Endodermal cell (in vitro differentiated cells): ENCODE measurements around the gene AGPAT2.

- PRO-cap, result no peak
Observed at GRCh38 chr9:136552053-136552935, 6.4 kb upstream of the NOTCH1 start.

GRCh38 chr9:136565234-136565947 is 19.5 kb upstream of the NOTCH1 start:
- PRO-cap, result no peak

DNA sequence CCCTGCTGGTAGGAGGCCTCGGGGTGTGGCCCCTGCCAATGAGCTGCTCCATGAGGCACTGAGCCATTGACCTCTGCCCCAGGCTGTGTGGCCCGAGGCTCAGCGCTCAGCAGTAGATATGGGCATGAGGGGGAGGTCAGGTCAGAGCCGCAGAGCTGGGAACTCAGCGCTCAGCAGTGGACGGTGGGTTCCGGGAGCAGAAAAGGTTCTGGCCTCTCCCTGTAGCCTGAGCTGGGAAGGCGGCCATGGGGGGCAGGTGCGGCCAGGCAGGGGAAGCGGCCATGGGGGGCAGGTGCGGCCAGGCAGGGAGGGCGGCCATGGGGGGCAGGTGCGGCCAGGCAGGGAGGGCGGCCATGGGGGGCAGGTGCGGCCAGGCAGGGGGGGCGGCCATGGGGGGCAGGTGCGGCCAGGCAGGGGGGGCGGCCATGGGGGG is 52.1 kb upstream of the EGFL7 start:
- PRO-cap, result no peak

- PRO-cap, result no peak
Observed at GRCh38 chr9:136623660-136624671, 38.8 kb upstream of the EGFL7 start.

- PRO-cap, result no peak
Observed at GRCh38 chr9:136655458-136656527, 6.9 kb upstream of the EGFL7 start.

DNA sequence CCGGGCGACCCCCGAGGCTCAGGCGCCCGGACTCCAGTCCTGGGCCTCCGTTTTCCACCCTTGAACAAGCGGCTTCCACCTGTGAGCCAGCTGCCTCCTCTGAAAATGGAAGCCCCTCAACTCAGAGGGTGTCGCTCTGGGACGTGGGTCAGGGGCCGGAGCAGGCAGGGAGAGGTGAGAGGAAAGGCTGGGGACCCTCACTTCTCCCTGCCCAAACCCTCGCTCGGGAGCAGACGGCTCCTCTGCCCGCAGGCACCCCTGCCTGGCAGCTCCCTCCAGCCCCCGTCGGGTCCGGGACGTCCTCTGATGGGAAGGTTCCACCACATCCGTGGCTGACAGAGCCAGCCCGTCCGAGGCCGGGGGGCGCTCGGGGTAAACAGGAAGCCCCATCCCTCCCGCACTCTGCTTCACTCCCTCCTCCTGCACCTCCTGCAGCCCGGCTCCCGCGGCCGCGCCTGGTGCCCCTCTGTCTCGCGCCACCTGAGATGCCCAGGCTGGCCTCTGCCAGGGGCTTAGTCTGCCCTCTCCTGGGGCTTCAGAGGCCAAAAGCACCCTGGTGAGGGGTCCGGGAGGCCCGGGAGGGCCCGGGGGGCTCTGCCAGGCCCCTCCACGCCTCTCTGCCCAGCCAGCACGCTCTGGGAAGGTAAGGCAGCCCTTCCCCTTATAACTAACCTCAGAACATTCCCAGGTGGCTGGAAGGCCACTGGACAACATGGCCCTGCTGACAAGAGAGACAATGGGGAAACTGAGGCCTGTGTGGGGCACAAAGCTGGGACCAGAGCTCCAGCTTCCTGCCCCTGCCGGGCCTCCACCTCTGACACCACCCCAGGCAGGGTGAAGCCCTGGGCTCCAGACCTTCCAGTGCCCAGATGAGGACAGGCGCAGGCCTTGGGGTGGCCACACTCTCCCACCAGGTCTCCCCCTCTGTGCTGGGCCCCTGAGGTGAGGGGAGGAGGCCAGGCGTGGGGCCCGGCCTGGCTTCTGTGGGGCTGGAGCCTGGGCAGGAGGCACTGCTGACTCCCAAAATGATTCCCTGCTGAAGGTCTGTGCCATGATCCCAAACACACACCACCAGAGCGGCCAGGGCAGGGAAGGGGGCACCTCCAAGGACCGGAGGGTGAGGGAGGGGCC is 3.4 kb upstream of the EGFL7 start:
- PRO-cap, result no peak

GRCh38 chr9:136661194-136662224 is 1.2 kb upstream of the EGFL7 start:
- PRO-cap, result no peak

DNA sequence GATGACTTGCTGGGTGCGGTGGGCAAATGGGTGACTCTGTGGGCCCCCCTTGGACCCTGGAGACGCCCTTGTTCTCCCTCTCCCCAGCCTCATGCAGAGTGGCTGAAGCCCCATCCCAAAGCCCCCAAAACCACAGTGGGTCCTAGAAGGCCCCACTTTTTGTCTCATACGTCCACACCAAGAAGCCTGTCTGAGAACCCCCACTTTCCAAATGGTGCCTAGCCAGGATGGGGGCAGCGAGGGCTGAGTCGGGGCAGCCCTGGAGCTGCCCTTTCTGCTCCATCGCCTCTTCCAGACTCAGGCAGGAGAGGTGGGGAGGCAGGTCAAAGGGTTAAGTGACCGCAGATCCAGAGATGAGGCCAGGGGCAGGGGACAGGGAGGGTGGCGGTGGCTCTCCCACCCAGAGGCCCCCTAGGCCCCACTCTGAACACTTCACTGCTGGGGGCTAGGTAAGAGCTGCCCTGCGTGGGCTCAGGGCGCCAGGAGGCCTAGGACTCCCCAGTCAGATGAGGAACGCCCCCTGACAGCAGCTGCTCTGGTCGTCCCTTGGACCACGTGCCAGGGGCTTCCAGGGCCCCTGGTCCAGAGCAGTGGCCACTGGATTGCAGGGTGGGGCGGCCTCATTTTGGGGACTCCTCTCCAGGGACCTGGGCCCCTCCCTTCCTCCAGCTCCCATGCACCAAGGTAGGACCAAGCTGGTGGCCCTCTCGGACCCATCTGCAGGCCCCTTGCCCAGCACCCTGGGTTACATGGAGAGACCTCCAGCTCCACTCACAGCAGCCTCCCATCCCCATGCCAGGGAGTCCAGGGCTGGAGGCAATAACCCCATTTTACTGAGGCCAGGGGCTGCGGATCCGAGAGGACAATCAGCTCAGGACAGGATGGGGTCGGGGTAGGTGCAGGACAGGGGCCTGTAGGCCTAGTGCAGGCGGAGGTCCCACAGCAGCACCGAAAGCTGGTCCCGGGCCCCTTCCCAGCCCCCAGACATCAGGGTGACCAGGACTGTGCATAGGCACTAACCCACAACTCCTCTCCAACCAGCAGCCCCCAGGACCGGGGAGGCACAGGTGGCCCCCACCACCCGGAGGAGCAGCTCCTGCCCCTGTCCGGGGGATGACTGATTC is 1.3 kb downstream of the EGFL7 start:
- PRO-cap, result no peak

DNA sequence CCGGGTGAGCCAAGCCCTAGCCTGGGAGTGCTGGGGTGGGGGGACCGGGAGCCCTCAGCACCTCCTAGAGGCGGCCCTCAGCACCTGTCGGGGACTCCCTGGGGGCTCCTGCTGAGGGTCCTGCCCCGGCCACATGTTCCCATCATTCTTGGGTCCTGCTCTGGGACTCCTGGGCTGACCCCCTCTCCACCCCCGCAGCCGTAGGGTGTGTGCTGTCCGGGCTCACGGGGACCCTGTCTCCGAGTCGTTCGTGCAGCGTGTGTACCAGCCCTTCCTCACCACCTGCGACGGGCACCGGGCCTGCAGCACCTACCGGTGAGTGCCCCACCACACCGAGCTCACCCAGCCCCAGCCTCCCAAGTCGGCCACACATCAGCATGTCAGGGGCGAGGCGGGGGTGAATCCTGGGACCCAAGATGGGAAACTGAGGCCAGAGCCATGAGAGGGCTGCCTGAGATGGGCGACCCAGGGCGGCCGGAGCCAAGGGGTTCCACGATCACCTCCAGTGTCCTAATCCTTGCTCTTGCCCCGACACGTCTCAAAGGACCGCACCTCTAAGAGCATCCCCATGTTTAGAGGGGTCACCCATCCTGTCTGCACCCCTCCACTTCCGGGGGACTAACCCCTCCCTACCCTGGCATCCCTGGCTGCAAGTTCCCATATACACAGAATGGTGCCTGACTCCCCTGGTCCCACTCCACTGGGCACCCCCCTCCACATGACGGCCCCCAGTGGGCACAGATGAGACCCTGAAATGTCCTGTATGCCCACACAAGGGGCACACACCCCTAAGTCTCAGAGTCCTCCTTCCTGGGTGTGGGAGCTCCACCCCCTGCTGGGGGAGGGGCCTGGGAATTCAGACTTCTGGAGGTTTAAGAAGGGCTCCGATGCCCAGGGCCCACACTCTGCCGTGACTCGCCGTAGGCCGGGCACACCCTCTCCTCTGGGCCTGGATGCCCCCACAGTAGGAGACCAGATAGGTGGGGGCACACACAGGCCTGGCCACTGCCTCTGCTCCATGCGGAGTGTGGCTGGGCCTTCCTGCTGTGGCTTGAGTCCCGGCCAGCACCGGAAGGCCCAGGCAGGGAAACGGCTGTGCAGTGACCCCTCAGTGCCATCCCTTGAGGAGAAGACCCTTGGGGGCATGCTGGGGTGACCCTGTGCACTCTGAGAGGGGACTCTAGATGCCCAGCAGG is 6.0 kb downstream of the EGFL7 start:
- PRO-cap, result no peak

- PRO-cap, result no peak
Observed at GRCh38 chr9:136679132-136680058, 7.9 kb downstream of the AGPAT2 start.

DNA sequence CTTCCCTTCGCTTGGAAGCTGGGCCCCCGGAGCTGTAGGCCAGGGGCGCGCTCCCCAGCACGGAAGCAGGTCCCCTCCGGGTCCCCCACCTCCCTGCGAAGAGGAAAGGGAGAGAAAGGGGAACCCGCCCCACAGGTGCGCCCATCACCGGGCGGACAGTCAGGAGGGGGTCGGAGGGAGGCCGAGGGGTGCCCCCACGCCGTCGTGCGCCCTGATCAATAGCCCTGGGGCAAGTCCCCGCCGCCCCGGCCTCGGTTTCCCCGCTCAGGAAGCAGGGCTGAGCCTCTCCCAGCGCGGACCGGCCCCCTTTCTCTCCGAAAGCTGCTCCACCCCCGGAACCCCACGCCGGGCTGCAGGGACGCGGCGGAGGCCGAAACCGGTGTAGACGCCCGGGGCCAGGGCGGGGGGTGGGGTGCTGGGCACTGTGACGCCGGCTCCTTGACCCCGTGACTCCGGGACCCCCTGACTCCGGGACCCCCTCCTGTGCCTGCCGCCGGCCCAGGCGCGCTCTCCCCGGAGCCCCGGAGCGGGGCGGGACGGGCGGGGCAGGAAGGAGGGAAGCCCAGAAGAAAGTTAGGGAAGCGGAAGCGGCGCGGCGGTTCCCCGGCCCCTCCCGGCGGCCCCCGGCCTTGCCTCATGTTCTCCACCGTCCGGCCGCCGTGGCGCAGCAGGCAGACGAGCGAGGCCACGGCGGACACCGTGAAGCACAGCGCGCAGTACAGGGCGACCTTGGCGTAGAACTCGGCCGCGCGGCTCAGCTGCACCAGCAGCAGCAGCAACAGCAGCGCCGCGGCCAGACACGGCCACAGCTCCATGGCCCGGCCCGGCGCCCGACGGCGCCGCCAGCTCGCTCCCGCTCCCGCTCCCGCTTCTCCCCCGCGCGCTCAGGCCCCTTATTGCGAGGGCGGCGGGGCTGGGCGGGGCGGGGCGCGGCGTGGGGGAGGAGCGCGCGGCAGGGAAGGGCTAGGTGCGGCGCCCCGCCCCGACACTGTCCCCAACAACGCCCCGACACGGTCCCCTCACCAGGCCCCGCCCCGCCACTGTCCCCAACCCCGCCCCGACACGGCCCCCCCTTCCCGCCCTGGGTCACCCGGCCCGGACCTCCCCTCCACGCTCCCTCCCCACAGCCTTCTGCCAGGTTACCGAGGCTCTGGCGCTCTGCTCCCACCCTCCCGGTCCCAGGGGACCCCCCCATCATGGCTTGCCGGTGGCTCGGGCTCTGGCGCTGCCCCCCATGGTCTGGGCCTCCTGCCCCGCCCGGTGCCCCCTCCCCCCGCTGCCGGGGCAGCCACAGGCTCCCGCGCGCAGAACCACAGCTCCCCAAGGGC is at the start of gene AGPAT2:
Gene AGPAT2 (minus strand): TSS at position 915 of the 1,328 bp plus-strand sequence.
- PRO-cap, result bidirectional peak, plus-strand start at position 1,049 of the sequence, minus-strand start at position 867 of the sequence

GRCh38 chr9:136690688-136691170 is 3.5 kb upstream of the AGPAT2 start:
- PRO-cap, result no peak

- PRO-cap, result no peak
Observed at GRCh38 chr9:136695427-136695771, 8.1 kb upstream of the AGPAT2 start.

- PRO-cap, result no peak
Observed at GRCh38 chr9:136719925-136720515, 7.6 kb downstream of the DIPK1B start.

- PRO-cap, result bidirectional peak, plus-strand start at chr9:136728282, minus-strand start at chr9:136728184
Observed at GRCh38 chr9:136728086-136728456, 14.7 kb downstream of the LCN10 start.

GRCh38 chr9:136760640-136761408 is 2.8 kb upstream of the LCN8 start:
- PRO-cap, result no peak

- PRO-cap, result no peak
Observed at GRCh38 chr9:136773471-136774062, 9.2 kb upstream of the LCN15 start.

GRCh38 chr9:136802966-136803649 is 4.6 kb upstream of the RABL6 start:
- PRO-cap, result no peak

DNA sequence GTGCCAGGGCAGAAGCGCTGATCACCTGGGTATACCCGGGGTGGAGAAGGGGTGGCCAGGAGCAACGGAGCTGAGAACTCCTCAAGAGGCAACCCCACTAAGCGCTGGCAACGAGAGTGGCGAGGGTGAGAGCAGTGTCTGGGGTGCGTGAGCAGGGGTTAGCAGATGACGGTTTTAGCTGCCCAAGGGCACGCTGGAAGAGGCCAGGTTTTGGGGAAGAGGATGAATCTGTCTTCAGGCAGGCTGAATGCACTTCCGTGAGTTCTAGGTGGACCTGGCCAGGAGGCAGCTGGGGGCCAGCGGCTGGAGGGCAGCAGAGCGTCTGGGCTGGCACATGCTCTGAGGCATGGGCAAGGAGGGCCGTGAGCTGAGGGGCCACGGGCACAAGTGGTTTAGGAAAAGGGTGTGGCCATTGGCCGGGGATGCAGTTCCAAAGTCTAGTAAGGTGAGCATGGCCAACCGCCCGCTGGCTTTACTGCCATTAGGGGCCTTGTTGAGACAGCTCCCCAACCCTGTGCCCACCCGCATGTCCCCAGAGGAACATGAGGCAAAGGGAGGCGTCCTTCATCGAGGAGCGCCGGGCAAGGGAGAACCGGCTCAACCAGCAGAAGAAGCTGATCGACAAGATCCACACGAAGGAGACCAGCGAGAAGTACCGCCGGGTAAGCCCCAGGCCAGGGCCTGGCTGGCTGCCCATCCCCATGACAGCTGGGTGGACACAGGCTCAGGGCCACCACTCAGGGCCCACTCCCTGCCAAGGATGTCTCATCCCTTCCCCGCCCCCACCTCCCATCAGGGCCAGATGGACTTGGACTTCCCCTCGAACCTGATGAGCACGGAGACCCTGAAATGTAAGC is 3.6 kb upstream of the RABL6 start:
- PRO-cap, result no peak

- PRO-cap, result no peak
Observed at GRCh38 chr9:136840053-136840530, 2.2 kb upstream of the AJM1 start.